Mesenchymal stem cell of Wharton's jelly (primary cell): ENCODE measurements around the genes PYDC1, ITGAD and AHSP.

GRCh38 chr16:31071509-31072535, 2.2 kb downstream of the ZNF668 start:
- CAGE, long polyA plus RNA: no peak

- CAGE, long polyA plus RNA: no peak
Measured at GRCh38 chr16:31139280-31139555, 3.7 kb upstream of the PRSS8 start.

DNA sequence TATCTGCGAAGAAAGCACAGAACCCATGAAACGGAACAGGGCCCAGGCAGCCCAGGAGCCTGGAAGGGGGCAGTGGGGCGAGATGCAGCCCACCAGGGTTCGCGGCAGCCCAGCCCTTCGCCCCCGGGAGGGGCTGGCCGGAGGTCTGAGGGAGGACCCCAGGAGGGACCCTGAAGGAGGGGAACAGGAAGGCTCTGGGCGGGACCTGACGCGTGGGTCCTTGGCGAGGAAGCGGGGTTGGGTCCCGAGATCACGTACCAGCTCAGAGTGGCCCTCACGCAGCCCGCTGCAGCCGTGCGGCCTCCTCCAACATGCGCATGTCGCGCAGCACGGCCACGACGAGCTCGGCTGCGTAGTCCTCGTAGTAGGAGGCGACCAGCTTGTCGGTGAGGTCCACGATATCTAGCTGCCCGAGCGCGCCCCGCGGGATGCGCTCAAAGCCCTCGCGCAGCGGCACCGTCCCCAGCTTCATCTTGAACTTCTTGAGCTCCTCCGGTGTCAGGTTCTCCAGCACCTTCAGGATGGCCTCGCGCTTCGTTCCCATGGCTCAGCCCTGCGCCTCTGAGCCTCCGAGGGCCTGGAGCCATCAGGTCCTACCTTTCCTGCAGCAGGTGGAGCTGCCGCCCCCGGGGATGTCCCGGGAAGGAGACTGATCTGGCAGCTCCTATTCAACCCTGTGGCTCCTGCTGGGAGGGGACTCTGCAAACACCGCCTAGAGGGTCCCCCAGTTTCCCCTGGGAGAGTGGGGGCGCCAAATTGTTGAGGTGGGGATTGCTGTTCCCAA, at the start of gene PYDC1:
Gene PYDC1, minus strand, starts transcription at position 651 of the 784 bp plus-strand sequence.
- CAGE, long polyA plus RNA: no peak

GRCh38 chr16:31356812-31357847, 2.2 kb downstream of the ITGAX start:
- CAGE, long polyA plus RNA: no peak

- CAGE, long polyA plus RNA: no peak
Measured at GRCh38 chr16:31384019-31384497, 9.1 kb upstream of the ITGAD start.

- CAGE, long polyA plus RNA: no peak
Measured at GRCh38 chr16:31393019-31393498, at the start of gene ITGAD. TSS of gene ITGAD (plus strand) at chr16:31393335.

GRCh38 chr16:31441800-31442269, 754 bp downstream of the ZNF843 start:
- CAGE, long polyA plus RNA: no peak

- CAGE, long polyA plus RNA: no peak
Measured at GRCh38 chr16:31462484-31463059, 3.3 kb downstream of the ARMC5 start.

DNA sequence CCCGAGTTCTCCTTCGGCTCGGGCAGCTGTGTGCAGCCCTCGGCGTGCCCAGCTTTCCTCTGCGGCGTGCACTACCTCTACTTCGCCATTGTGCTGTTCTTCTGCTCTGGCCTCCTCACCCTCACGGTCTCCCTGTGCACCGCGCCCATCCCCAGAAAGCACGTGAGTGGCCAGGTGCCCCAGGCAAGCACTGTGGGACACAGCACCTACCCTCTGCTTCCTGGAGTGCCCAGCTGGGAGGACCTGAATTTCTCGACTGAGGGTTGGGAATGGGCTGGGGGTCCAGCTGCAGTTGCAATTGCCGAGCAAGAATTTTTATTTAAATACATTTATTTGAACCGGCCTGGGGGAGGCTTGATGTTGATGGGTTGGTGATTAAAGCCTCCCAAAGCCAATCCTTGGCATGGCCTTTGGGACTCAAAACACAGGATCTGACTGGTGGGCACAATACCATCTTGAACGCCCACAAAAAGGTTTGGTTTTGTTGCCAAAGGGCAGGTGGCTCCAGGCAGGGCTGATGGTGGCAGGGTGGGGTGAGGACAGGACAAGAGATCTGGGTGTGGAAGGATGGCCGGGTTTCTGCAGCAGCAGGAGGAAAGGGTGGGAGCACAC, 6.4 kb downstream of the SLC5A2 start:
- CAGE, long polyA plus RNA: no peak

DNA sequence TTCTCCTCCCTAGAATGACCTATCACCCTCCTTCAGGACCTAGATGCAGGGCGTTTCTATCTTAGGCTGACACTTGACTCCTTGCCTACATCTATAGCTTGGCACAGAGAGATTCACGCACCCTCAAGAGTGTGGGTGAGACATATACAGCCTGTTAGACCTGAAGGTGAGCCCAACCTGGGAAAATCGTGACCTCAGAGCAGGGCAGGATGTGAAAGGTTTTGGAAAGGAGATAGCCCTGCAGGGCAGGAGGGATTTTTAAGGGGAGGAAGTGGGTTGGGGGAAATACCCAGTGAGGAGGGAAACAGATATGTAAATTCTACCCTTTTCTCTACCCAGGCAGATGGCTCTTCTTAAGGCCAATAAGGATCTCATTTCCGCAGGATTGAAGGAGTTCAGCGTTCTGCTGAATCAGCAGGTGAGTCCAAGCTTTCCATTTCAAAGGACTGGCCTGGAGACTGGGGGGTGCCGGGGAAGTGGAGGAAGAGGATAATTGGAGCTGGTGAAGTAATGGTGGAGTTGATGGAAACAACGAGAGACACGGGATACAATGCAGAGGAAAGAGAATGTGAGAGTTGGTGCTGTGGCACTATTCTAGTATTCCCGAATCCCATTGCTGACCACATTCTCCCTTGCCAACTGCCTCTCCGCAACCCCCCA, at the start of gene AHSP:
Gene AHSP, plus strand, starts transcription at position 104 of the 660 bp plus-strand sequence.
- CAGE, long polyA plus RNA: no peak

DNA sequence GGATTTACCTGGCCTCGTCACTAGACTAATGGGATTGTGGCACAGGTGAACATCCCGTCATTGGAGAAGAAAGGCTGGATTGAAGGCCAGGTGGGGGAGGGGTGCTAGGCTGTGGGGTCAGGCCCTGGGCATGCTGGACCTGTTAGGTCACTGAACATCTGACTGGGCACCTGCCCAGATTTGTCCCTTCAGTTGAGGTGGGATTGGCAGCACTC, 1.0 kb upstream of the KRBOX5 start:
- CAGE, long polyA plus RNA: no peak

- CAGE, long polyA plus RNA: no peak
Measured at GRCh38 chr16:31952370-31952569, 78.7 kb downstream of the ZNF267 start.

GRCh38 chr16:32253959-32254311, 849 bp downstream of the TP53TG3D start:
- CAGE, long polyA plus RNA: no peak

DNA sequence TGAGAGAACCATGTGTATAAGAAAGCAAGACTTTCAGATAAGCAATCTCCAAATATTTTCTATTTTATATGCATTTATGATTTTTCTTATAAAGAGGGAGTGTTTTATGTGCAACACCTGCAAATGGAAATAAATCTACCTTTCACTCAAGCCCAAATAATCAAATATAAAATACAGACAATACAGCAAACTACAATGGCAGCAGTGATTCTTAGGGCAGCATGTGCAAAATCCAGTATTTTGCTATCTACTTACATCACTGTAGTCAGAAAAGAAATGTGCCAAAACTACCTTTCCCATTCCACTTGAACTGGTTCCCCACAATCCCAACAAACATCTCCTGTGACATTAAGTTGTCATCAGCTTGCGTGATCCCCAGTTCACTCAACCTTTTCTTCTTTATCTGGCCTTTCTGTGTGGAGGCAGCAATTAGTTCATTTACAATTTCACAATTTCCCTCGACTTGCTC, 39.7 kb downstream of the SHCBP1 start:
- CAGE, long polyA plus RNA: no peak

GRCh38 chr16:46688154-46688976, 613 bp downstream of the VPS35 start:
- CAGE, long polyA plus RNA: no peak

GRCh38 chr16:46914747-46916077, 31.1 kb downstream of the GPT2 start:
- CAGE, long polyA plus RNA: no peak

DNA sequence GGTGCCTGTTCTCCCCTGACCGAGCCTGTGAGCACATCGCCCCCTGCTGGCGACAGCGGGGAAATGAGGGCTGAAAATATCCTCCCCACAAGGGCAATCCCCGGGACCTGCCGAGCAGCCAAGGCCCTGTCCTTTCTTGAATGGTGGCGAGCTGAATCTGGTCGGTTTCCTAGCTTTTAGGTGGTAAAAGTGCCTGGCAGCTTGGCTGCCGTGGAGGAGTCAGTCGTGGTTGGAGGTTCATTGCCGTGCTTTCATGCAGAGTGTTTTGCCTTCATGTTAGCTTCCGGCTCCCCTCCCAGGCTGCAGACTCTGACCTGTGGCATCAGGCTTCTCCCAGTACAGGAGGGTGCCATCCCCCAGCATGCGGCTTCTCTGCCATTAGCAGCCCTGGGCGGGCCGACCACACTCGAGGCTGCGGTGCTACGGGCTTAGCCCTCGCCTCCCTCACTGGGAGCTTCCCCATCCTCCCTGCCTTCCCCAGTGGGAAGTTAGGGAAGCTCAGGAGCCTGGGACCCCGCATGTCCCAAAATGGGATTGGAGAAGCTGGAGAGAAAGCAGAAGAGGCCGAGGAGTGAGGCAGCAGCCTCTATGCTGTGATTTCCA, 43.5 kb downstream of the DNAJA2 start:
- CAGE, long polyA plus RNA: no peak

GRCh38 chr16:46932700-46933309, 40.7 kb downstream of the DNAJA2 start:
- CAGE, long polyA plus RNA: no peak

GRCh38 chr16:46959815-46960542, 13.5 kb downstream of the DNAJA2 start:
- CAGE, long polyA plus RNA: no peak

GRCh38 chr16:47361862-47362683, 98.8 kb downstream of the ITFG1 start:
- CAGE, long polyA plus RNA: no peak